Diencephalon (tissue), 2 donors: ENCODE measurements around a stretch of chr5.

DNA sequence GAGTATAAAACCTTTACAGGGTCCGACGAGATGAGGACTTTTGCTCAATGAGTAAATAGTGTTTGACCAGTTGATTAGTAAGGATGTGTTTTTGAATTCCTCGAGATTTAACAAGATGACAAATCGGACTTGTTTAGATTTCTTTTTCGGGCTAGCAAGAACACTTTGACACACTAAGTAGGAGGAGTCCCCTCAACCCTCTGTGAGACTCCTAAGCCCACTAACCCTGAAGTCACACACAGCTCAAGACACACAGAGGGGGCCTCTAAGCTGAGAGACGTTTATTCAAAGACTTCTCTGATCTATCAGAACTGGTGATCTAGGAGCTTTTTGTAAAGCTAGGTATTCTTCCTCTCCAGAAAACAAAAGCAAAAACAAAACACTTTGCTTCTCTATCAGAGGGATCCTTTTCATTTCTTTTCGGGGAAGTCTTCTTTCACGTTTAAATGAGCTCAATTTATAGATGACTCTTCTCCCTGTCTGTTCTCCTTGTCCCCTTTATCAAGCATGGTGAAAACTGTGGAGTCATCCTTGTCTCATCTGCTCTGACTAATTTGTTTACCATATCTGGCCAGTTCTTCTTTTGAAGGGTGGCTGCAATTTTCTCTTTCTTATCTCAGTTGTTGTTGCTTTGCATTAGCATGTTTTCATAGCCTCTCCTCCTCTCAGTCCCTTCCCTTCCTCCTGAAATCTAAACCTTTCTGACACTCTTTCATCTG is 68.7 kb upstream of the RAI14 start:
- RAMPAGE, long total RNA = no peak

DNA sequence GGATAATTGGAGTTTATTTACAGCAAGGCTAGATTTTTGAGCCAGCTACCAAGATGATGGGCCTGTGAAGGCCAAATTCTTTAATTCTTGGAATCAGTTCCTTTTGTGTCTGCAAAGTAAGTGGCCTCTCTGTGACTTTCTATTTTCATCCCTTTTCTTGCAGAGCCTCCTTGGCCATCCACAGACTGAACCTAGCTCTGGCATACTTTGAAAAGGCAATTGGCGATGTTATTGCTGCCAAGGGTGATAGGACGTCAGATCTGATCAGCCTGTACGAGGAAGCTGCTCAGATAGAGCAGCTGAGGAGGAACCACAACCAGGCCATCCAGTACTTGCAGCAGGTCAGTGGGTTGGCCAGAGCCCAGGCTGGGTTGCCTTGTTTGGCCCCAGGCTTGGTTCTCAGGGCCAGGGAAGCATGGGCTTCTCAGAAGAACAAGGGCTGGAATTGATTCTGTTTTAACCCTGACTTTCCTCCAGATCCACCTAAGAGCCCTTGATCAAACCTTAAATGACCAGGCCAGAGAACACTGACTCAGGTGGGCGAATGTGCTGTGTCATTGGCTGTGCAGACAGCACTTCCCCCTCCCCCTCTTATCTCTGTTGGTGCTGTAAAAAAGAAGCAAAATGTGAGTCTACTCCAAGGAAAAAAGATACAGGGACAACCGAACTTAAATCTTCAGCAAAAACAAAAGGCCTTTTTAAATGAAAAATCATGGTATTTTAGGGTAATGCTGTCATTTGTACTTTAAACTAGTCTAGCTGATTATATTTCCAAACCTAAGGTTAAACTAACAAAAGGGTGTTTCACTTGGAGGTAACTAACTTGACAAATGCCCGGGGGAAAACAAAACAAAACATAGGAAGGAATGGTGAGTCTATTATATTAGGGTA is 28.0 kb downstream of the TTC23L start:
- RAMPAGE, long total RNA = no peak

- RAMPAGE, long total RNA = no peak
Observed at GRCh38 chr5:35129786-35130270, 82.1 kb upstream of the AGXT2 start.

GRCh38 chr5:35860073-35860517 is 3.4 kb downstream of the IL7R start:
- RAMPAGE, long total RNA = no peak

DNA sequence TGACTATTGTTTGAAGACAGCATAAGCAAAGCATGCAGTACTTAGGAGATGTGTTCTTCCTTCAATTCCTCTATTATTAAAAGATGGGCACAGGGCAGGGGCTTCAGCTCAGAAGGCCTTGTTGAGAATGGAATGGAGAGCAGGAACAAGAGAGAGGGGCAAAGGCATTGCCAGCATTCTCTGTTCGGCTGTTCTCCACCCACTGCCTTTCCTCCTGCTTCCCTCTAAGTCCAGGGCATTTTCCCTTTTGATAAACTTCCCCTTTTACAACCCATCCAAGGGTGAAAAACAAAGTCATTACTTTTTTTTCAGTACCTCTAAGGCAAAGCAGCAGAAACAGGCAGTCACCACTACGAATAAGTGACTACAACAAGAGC is 12.9 kb downstream of the IL7R start:
- RAMPAGE, long total RNA = no peak

GRCh38 chr5:36150854-36151344 is 788 bp downstream of the LMBRD2 start:
- RAMPAGE, long total RNA = no peak

- RAMPAGE, long total RNA = no peak
Observed at GRCh38 chr5:36418156-36418565, 116.5 kb upstream of the RANBP3L start.

- RAMPAGE, long total RNA = no peak
Observed at GRCh38 chr5:36569501-36570113, 36.8 kb upstream of the SLC1A3 start.

- RAMPAGE, long total RNA = no peak
Observed at GRCh38 chr5:36854761-36855077, 21.9 kb upstream of the NIPBL start.

DNA sequence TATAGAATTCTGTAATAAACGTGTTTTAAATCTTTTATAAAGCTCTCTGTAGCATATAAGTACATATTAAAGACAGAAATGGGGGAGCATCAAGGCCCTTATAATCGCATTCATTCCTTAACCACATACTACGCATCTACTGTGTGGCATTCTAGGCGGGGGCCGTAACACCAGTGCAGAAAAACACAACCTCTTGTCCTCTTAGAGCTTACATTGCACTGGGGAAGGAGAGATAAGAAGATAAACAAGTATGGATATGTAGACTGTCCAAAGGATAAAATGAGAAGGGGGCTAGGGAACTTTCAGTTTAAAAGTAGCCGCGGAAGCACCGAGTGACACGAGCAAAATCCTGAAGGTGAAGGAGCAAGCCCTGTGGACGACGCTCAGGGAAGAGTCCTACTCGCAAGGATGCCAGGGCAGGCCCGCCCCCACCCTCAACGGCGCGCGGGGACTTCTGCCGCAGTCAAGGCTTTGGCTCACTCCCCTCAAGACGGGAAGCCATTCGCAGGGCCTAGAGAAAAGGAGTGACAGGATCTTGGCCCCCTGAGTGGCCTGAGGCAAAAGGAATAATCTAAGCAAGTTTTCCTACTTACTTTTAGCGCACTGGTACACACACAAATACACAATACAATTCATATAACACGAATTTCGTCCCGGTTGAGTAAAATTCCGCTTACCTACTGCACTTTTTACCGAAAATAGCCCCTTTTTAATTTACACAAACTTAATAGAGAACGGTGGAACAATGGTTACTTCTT is 1.4 kb upstream of the NIPBL start:
- RAMPAGE, long total RNA = no peak

DNA sequence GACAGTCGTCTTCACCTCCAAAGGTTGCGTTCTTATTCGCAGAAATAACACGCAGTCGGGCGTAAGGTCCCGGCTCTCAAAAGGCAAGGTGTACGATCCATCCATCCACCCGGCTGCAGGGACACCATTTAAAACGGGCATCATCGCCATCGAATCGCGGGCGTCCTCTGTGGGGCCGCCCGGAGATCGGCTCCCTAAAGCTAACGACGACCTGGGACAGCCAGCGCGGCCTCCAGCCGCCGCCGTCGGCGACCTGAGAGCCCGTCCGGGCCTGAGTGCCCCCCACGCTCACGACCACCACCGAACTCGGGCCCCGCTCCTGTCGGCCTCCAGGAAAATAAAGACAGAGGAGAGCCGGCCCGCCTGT is 442 bp upstream of the NIPBL start:
- RAMPAGE, long total RNA = no peak

DNA sequence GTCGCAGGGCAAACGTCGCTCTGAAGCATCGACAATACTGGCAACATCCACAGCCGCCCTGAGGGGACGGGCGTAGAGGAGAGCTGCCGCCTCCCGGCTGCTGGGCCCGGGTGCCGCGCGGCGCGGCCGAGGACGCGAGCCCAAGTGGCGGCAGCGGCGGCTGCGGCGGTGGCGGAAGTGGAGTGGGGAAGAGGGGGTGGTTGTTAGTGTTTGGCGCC is 149 bp upstream of the NIPBL start:
- RAMPAGE, long total RNA = no peak

DNA sequence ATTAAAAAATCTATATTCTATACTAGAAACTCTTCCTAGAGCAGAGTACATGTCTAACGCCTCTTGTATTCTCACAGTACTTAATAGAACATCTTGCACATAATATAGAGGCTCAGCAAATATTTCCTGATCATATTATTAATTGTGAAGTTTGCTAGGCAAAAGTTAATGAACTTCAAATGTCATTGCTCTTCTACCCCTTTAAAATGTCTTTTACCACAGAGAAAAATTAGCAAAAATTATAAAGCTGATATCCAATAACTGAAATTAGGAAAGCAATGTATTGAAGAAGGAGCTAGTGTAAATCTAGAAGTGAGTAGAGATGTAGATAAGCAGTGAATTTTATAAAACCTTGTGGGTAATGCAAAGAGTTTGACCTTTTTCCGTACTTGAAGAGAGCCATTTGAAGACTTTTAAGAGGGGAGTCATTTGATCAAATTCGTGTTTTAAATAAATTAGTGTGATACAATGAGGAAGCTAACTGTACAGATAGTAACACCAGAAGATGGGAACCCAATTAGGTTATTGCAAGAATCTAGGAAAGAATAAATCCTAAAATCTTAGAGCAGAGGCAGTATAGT is 35.1 kb downstream of the NIPBL start:
- RAMPAGE, long total RNA = no peak

DNA sequence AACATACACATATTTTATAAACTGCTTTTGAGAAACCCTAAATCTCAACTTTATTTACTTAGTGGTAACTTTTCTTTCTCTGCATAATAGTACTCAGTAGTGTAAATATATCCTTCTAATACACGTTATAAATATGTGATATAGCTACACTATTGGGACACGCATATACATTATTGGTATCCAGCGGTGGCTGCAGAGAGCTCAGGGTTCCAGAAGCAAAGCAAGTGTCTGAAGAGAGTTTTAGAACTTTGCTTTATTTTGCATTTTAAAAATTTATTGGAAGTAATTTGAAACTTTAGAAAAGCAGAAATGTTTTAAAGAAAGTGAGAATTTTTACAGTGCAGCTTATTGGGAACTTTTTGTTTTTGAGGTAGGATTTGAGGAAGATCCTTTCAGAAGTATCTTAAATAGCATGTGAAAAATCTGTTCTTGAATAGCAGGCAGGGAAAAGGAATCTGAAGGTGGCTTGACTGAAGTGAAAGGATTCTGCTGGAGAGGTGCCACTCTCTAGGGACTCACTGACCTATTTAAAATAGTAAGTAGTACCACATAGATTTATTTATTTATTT is 68.9 kb downstream of the NIPBL start:
- RAMPAGE, long total RNA = no peak

GRCh38 chr5:36984350-36985422 is 108.1 kb downstream of the NIPBL start:
- RAMPAGE, long total RNA = no peak

DNA sequence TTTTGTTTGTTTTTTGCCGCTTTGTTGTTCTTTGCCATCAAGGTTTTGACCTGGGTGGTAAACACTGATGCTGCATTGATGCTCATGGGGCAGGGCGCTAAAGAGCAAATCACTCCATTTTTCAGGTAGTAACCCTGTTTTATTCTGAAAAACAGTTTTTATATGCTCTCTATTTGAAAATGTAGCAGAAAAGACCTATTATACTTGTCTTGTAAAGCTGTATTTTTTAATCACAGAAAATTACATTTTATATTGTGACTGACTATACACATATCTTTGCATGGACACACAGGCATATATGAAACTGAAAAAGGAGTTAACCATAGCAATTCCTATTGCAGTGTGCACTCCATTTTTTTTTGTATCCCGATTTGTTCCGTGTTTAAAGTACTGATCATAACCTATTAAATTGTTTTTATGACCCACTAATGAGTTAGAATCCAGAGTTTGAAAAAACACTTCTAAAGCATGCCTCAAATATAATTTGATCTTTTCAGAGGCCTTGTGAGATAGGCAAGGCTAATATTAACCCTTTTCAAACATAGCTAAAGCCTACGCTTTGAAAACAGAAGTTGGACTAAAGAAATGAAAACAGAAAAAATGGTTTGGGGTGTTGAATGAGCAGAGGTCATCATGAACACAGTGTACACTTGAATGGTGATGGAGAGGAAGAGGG is 219.4 kb downstream of the GDNF start:
- RAMPAGE, long total RNA = no peak

- RAMPAGE, long total RNA = no peak
Observed at GRCh38 chr5:38542462-38543193, 13.8 kb downstream of the LIFR start.

GRCh38 chr5:38594882-38595739 is 38.7 kb upstream of the LIFR start:
- RAMPAGE, long total RNA = no peak

- RAMPAGE, long total RNA = no peak
Observed at GRCh38 chr5:38660267-38660795, 103.9 kb upstream of the LIFR start.

- RAMPAGE, long total RNA = no peak
Observed at GRCh38 chr5:38809808-38810109, 36.1 kb upstream of the OSMR start.